Renal cortical epithelial cell (primary cell): ENCODE results near the genes RBFOX2, APOL4 and APOL2.

DNA sequence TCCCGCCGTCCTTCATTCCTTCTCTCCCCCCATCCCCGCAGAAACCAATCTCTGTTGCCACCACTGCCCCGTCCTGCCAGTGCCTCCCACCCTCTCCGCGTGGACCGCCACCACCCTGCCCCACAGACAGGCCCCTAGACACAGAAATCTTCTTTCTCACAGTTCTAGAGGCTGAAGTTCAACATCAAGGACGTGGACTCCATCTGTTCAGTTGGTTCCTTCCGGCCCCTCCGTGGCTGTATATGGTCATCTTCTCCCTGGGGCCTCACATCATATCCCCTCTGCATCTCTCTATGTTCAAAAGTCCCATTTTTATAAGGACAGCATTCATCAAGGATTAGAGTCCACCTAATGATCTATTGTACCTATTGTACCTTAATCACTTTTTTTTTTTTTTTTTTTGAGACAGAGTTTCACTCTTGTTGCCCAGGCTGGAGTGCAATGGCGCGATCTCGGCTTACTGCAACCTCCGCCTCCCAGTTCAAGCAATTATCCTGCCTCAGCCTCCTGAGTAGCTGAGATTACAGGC lies 29.3 kb upstream of the HMOX1 start:
- RRBS = no CpG with 5 or more reads among the region's 14 CpGs

- RRBS = no CpG with 5 or more reads among the region's 9 CpGs
Observed at GRCh38 chr22:35367418-35367839, 13.5 kb upstream of the HMOX1 start.

- RRBS = no CpG with 5 or more reads among the region's 4 CpGs
Observed at GRCh38 chr22:35387410-35387927, 6.6 kb downstream of the HMOX1 start.

DNA sequence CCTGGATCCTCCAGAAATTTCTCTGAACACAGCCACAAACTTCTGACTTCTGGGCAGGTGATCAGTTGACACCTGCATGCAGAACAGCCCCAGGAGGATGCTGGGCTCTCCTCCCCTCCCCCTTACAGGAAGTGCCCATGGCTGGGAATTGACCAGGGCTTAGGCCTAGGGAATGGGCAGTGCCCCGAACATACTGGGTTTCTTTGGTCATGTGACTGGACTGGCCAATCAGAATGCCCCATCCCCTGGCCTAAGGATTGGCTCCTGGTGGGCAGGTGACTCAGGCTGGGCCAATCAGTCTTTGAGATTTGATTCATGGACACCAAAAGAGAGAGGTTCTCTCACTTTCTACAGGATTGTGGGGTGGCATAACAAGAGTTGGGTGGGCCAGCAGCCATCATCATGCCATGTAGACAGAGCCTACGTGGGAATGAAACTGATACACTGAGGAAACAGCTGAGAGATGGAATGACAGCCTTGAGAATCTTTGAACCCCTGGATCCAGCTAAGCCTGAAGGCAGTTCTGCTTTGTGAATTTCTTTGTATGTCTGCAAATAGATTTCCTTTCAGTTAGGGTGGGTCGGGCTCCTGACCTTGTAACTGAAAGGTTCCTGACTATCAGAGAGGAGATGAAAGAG lies 37.2 kb downstream of the MCM5 start:
- RRBS = no CpG with 5 or more reads among the region's 3 CpGs

GRCh38 chr22:35486230-35486649 lies 54.4 kb upstream of the RASD2 start:
- RRBS = no CpG with 5 or more reads among the region's 7 CpGs

DNA sequence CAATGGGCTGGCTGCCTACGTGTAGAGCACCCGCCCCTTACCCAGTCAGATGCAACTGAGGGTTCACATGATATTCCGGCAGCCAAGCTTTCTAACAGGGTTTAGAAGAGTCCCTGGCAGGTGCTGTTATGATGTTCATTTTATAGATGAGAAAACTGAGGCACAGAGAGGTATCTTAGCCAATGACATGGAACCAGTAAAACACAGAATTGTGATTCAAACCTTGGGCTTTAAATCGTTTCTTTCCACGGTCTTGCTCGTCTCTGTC lies 42.5 kb upstream of the RASD2 start:
- RRBS = no CpG with 5 or more reads among the region's 6 CpGs

GRCh38 chr22:35541026-35541652 lies 508 bp downstream of the RASD2 start:
- RRBS = 4% methylated on average over 22 of the region's 43 CpGs

- RRBS = no CpG with 5 or more reads among the region's 1 CpG
Observed at GRCh38 chr22:35586779-35587178, 30.4 kb downstream of the MB start.

DNA sequence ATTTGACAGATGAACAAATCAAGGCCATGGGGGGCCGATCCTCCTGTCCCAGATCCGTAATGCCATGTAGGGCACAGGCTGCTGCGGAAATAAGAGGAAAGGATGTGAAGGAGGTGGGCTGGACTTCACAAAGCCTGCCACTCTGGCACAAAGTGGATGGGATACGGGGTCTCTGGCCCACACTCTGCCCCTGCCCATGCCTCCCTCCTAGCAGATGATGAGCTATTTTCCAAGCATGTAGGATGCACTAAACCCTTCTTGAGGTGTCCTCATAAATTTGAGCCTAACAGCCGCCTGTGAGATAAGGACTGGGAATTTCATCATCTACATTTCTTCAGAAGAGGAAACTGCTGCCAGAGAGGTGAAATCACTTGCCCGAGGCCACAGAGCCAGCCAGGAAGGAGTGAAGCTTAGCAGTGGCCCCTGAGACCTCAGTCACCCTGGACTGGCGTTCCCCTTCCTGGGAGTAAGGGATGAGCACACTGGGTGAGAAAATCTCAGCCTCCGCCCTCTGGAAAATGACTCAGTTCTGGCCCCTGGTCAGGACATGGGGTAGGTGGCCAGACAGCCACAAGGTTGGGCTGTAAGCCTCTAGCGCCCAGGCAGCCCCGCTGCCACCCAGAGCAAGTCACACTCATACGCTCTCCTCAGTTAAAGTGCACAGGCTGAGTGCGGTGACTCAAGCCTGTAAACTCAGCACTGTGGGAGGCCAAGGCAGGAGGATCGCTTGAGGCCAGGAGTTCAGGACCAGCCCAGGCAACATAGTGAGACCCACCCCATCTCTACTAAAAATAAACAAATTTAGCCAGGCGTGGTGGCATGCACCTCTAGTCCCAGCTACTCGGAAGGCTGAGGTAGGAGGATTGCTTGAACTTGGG lies 27.9 kb downstream of the MB start:
- RRBS = no CpG with 5 or more reads among the region's 15 CpGs

DNA sequence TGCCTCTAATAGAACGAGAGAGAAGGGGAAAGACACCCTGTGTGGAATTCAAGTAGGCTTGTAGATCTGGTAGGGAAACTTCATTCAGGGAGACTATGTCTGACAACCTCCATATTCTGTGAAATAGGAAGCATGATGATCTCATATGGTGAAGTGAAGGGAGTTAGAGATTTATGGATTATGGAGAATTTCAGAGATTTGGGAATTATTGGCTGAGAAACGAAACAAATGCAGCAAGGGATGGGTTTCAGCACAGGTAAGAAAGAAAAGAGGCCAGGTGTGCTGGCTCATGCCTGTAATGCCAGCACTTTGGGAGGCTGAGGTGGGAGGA lies 20.0 kb downstream of the APOL5 start:
- RRBS = no CpG with 5 or more reads among the region's 2 CpGs

- RRBS = no CpG with 5 or more reads among the region's 7 CpGs
Observed at GRCh38 chr22:35766719-35767369, 49.2 kb downstream of the APOL5 start.

DNA sequence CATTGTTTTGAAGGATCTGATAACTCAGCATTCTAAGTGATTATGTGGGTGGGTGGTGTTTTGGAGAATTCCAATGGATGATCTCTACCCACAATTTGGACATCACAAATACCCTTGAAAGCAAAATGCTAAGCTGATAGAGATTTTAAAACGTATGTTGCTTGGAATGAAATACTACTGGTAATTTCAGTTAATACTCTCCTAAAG lies 52.0 kb downstream of the APOL5 start:
- RRBS = no CpG with 5 or more reads among the region's 1 CpG

DNA sequence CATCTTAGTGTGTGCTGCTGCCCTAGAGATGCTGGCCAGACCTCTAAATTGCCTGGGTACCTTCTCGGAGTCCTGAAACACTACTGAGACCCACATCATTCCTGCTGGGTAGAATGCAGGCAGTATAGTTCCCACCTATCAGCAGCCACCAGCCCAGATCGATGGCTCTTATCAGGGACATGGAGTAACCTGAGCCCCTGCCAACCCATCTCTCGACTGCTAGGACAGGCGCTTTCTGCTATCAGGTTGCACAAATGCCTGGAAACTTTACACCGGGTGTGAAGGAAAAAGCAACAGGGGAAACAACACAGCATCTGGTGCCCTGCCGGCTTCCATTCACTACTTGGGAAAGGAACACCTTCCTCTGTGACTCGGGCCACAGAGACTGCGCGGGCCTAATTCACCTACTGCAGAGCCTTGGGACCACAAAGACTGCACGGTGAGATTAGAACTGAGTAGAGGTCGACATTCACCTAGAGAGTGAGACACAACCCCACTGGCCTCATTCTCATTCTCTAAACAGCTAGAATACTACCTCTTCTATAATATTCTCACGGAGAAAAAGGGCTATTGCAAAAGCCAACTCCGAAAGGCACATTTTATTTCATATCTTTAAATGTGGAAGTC lies 18.5 kb downstream of the RBFOX2 start:
- RRBS = 100% methylated on average over 1 of the region's 13 CpGs

GRCh38 chr22:36027297-36028127 lies 1.1 kb downstream of the RBFOX2 start:
- RRBS = no CpG with 5 or more reads among the region's 18 CpGs

DNA sequence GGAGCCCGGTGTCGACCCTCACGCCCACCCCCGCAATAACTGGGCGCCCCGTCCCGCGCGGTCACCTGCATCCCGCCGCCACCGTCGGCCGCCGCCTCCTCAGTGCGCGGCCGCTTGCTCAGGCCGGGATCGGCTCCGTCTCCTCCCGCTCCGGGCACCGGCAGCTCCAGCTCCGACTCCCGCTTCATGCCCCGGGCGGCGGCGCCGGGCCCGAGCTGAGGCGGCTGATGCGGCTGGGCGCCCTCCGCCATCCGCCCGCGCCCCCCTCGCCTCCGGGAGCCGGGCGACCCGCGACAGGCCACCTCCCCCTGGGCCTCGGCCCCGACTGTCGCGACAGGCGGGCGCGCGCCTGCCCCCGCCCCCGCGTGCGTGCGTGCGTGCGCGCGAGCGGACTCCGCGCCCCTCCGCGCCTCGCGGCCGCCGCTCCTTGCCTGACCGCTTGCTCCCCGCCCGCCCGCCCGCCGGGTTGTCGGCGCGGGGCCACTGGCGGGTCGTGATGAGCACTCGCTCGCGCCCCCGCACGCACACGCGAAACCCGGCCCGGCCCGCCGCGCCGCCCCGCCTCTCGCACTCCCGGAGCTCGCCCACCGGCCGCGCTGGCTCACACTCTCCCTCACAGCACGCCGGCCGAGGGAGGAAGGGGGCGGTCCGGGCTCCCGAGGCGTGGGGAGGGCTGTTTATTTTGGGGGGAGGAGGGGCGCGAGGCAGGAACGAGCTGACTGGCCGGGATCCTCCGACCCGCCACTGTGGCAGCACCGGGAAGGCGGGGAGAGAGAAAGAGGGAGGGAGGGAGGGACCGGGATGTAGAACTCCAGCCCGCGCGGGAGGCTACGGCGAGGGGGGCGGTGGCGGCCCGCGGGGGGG lies at the start of gene RBFOX2:
TSS of gene RBFOX2 (minus strand) at position 650 of the 864 bp plus-strand sequence.
- RRBS = 2% methylated on average over 32 of the region's 127 CpGs

DNA sequence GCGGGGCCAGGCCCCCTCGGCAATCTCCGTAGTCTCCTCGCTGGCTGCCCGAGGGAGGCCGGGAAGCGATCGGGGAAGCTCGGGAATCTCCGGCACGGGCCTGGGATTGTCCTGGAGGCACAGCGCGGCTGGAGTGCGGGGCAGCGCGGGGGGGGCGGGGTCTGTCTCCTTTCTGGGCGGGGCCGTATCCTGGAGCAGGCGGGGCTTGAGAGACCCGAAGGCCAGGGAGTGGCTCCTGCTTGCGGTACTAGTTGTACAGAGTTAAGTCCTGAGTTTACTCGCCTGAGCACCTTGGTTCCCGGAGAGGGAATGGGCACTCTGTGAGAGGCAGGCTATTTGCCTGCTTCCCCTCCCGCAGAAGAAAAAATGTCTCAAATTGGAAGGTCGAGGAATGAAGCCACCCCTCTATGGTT lies 421 bp upstream of the RBFOX2 start:
- RRBS = no CpG with 5 or more reads among the region's 26 CpGs

DNA sequence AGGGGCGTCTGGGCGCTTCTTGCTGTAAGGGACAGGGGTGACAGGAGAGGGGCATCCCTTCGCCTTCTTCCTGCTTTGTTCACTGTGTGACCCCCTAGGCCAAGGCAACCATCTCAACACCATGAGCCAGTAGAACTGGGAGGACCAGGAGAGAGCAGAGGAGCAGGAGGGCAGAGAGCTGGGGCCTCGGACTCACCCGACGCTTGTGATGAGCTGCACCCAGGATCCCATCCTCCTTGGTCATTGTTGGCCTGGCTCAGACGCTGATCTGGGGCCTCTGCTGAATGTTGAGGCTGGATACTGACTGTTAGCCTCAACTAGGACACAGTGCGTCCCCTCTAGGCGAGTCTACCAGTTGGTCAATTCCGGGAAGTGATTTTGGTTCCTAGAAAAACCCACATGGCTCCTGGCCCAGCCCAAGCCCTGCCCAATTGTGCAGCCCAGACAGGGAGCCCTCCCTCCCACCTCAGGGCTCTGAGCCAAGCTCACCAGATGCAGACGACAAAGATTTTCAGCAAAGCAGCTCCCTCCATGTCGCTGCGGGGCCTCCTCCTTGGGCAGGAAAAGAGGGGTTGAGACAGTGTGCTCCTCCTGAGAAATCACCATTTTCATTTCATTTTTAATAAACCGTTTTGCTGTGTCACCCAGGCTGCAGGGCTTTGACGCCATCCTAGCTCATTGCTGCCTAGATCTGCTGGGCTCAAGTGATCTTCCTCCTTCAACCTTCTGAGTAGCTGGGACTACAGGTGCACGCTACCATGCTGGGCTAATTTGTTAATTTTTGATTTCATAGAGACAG lies at the start of gene APOL4:
TSS of gene APOL4 (minus strand) at position 306 of the 799 bp plus-strand sequence.
- RRBS = no CpG with 5 or more reads among the region's 16 CpGs

- RRBS = no CpG with 5 or more reads among the region's 15 CpGs
Observed at GRCh38 chr22:36238799-36239824, at the start of gene APOL2. Gene APOL2, minus strand, starts transcription at chr22:36239527.

- RRBS = 95% methylated on average over 8 of the region's 46 CpGs
Observed at GRCh38 chr22:36288239-36289371, 35.7 kb downstream of the APOL1 start.

DNA sequence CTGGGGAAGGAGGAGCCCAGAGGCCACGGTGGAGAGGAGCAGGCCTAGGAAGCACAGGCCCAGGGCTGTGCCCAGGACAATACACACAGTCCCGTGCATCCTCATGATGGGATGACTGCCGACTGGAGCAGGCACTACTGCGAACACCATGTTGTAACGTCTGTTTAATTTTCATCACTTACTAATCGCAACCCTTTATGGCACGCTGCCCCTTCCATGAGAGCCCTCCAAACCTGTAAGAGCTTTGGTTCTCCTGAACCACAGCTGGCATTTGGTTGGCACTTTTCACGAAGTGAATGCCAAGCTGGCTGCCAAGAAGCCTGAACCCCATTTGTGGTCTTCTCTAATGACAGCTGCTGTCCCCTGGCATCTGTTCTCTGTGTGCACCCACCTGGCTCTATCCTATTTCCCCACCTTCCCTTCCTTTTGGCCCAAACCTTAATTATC lies 36.5 kb downstream of the APOL1 start:
- RRBS = no CpG with 5 or more reads among the region's 8 CpGs